Foreskin keratinocyte (primary cell): Measurements from ENCODE around the gene IL36G.

- RAMPAGE, total RNA: no peak
Observed at GRCh38 chr2:112977684-112978161, at the start of gene IL36G. Gene IL36G (plus strand): TSS chr2:112978006.

GRCh38 chr2:113127730-113128238, 386 bp downstream of the IL1RN start:
- RAMPAGE, total RNA: no peak

- RAMPAGE, total RNA: no peak
Observed at GRCh38 chr2:113180339-113180818, 6.6 kb downstream of the PSD4 start.

DNA sequence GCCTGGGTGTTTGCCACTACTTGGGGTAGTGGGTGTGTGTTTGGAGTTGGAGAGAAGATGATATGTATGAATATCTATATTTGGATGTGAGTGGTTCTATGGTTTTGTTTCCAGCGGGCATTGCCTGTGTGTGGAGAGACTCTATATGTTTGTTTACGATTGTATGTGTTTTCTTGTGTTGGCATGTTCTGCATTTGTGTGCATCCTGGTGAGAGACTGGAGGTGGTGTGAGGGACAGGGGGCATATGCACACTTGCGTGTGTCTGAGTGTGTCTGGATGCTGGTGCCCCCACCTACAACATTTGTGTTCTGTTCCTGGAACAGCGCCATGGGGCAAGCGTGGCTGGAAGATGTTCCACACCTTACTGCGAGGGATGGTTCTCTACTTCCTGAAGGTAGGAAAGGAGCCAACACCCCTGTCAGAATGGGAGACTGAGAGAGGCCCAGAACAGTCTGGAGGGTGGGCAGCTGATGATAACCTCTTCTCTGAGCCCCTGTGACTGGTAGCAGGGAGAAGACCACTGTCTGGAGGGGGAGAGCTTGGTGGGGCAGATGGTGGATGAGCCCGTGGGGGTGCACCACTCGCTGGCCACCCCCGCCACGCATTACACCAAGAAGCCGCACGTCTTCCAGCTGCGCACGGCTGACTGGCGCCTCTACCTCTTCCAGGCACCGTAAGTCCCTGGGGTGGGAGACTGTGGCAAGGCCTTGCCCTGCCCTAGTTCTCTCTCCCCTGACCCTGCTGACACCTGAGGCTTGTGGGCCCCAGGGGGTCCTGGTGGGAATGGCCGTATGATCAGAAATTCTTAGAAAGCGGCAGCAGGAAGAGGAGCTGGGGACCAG, 23.7 kb downstream of the PSD4 start:
- RAMPAGE, total RNA: no peak

- RAMPAGE, total RNA: no peak
Observed at GRCh38 chr2:113218947-113219368, 45.2 kb downstream of the PSD4 start.

DNA sequence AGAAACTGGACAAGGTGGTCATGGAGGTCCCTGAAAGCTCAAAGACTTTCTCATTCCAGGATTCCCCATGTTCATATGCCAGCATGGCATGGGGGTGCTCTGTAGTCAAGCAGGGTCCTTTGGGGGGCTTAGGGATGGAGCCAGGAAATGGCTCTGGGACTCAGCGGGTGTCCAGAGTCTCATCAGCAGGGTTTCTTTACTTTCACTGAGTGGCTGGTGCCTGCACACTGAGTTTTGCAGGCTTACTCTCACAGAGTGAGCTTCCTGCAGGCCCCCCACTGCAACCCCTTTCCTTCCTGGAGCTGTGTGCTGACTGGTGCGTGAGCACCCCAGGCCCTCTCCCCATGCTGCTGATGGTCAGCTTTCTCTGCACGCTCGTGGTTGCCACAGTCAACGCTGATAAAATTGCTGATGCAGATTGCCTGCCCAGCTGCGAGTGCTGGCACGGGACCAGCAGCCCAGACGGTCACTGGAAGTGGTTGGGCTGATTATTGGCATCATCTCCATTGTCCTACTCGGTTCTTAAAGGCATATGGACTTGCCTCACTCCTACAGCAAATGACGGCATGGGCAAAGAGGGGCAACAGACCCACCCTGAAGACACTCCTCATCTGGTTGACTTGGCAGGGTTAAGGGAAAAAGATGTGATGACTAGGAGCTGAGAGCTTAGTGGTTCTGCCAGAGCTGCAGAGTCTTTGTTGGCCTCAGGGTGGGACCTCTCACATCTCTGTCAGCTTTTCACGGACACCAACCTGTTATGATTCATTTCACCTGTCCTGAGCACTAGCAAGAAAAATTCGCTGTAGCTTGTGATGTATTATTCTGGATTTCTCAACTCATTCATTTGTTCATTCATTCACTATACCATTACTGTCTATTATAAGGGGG, 38.6 kb downstream of the PAX8 start:
- RAMPAGE, total RNA: no peak

- RAMPAGE, total RNA: no peak
Observed at GRCh38 chr2:113254562-113255079, 24.1 kb downstream of the PAX8 start.

DNA sequence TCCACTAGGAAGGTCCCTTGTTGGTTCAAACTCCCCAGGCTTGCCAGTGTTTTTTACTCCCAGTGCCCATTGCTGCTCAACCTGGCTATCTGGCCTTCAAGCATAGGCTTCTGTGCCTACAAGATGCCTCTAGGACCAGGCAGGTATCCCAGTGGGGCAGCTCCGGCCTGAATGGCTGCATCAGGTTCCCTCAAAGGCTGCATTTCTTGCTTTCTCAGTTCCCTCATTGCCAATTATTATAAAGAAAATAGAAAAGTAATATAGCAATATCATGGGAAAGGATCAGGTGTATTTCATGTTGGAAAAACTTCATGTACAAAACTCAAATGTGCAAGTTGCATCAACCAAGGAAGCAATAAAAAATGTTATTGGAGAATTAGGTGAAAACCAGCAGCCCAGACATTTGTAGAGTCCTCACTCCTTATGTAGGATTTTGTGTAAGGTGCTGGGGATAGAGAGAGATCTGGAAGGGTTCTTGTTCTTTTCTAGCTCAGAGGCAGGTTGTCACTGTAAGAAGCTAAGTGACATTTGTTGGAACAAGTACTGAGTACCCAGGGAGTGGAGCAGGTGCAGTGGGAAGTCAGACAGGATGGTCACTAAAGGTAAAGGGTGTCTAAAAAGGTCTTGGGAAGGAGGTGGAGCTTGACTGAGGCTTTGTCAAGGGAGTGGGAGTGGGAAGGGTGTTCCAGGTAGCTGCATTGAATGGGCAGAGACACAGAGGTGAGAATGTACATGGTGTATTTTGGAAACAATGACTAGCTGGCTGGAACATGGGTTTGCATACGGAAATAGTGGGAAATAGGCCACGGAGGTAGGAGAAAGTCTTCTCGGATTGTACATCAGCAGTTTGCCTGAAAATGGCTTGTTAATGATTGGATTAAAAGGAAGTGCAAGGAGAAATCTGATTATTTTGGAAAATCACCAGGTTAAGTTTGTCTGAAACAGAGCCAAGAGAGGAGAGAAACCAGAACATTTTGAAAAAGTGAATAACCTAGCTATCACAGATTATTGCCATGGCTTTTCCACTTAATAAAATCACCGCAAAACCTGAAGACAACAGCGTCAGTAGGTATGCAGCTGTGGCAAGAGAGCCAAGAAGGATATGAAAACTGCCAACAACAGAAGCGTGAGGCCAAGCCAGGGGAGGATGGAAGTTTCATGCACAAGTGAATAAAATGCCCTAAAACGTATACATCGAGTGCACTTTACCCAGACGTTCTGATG, 14.2 kb downstream of the PAX8 start:
- RAMPAGE, total RNA: no peak

GRCh38 chr2:113406163-113406575, 31.3 kb upstream of the ZNG1B start:
- RAMPAGE, total RNA: no peak

DNA sequence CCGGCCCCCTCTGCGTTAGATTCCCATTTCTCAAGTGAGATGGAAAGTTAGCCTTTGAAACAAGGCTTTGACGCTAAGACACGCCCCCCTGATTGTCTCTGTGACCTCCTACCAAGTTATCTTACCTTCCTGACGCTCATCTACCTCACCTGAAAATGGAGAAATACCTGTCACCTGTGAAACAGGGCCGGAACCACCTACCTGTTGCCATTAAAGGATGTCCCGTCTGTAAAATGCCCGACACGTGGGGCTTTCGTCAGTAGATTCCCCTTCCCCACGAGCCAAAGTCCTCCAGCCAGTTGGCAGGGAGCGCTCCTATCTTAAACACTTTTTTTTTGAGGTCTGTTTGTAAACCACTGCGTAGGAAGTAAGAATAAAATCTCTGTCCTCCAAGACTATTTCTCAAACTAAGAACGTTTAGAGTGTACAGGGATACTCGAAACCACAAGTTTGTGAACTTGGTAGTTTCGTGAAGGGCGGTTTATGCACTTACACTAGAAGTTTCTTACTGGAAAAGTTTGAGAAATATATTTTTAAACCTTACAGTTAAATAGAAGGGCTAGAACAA, 797 bp downstream of the ZNG1B start:
- RAMPAGE, total RNA: no peak

GRCh38 chr2:113490035-113490458, 8.4 kb upstream of the FOXD4L1 start:
- RAMPAGE, total RNA: no peak

DNA sequence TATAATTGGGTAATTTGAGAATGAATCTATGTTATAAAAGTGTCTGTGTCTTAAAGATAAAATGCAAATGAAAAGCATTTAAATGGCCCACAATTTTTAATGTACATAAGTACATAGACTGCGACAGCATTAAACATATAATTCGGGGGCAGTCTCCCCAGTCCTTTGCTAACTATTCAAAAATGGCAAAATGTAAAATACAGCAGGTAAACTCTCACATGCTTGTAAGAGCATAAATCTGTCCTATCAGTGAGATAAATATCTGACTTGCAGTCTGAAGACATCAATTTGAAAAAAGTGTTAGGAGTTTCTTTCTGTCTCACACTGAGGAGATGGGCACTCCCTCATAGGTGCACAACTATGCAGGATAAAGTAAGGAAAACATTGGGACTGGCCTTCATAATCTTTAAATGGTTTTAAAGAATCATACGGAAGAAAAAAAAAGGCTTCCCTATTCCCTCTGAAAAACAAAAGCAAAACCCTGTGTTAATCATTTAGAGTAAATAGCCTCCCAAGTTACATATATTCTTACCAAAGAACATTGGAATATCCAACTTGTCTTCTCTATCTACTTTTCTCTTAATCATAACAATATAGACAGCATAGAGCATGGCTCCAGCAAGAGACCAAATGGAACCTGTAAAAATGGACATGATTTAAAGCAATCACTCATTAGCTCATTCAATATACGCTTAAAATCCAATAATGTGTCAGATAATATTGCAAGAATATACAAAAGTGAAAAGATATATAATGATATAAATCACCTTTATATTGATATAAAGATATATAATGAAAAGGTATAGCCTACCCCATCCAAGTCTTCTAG, 27.4 kb downstream of the SLC35F5 start:
- RAMPAGE, total RNA: no peak

DNA sequence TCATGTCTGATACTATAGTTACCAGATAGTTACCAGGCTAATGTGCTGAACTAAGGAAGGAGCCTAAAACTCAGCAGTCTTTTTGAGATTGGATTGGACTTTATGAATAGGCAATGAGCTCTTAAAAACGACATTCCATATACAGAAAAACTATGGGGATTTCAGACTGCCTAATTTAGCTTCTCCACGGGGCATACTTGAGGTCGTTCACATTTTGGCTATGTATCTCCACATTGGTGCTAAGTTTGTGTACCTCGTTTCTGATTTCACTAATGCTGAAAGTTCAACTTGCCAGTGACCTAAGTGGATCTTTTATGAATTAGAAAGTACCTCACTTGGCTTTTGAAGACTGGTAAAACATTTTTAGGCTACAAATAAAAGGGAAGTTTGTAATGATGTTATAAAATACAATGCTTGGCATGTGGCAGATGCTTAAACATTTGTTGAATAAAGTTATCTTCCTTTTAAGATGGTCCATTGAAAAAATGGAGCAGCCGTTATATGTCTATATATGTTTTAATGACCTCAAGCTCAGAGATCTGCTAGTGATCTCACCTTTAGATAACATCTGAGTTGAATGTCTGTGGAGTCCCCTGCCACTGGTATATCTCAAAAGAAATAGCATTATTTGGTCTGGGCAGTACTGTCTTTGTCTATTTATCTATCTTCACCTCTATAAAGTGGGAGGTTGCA, 73.5 kb downstream of the ACTR3 start:
- RAMPAGE, total RNA: no peak

DNA sequence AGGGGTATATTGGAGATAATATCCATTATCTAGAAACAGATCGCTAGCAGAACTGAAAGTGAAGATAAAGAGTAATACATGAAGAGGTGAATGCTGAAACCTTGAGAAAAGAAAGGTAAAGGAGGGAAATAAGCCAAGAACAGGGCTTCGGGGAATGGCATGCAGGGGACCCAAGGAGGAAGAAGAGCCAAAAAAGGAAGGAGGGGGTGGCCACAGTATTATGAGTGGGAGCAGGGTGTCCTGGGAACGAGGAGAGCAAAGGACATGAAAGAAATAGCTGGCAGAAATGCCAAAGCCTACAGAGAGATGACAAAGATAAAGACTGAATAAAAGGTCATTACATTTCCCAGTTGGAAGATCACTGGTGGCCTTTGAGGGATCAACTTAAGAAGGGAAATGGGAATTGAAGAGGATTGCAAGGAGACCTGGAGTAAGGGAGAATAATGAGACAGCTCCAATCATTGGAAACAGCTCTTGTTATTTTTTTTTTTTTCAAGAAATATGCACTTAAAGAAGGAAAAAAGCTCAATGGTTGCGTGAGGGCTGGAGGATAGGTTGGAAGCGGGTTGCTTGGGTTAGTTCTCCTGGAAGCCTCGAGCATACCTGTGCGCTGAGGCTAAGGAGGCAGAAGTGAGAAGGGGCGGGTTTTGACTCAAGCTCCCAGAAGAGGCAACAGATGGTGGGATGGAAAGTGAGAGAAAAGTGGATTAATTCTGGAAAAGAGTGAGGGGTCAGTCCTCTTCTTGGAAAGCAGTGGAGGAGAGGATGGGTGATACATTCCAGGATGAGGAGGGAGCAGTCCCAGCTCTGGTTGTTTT, 83.1 kb downstream of the ACTR3 start:
- RAMPAGE, total RNA: no peak

DNA sequence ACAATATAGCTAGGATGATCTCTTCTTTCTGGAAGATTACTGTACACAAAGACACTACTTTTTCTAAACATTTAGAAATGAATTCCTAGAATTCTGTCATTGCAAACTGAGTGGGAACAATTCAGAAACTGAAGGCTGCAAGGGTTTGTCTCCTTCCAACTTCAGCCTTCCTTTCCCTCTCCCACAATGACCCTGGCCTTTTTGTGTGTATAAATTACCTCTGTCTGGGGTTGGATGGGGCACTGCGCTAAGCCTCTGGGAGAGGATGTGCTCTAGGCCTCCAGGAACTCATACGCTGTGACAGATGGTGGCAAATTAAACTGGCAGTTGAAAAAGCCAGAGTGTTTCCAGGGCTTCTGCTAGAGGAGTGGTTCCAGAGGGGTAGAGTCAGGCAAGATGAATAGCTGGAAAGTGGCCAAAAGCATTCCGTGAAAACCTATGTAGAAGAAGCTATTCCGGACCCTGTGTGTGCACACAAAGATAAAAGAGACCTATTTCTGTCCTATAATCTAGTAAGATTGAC, 84.7 kb downstream of the ACTR3 start:
- RAMPAGE, total RNA: no peak

DNA sequence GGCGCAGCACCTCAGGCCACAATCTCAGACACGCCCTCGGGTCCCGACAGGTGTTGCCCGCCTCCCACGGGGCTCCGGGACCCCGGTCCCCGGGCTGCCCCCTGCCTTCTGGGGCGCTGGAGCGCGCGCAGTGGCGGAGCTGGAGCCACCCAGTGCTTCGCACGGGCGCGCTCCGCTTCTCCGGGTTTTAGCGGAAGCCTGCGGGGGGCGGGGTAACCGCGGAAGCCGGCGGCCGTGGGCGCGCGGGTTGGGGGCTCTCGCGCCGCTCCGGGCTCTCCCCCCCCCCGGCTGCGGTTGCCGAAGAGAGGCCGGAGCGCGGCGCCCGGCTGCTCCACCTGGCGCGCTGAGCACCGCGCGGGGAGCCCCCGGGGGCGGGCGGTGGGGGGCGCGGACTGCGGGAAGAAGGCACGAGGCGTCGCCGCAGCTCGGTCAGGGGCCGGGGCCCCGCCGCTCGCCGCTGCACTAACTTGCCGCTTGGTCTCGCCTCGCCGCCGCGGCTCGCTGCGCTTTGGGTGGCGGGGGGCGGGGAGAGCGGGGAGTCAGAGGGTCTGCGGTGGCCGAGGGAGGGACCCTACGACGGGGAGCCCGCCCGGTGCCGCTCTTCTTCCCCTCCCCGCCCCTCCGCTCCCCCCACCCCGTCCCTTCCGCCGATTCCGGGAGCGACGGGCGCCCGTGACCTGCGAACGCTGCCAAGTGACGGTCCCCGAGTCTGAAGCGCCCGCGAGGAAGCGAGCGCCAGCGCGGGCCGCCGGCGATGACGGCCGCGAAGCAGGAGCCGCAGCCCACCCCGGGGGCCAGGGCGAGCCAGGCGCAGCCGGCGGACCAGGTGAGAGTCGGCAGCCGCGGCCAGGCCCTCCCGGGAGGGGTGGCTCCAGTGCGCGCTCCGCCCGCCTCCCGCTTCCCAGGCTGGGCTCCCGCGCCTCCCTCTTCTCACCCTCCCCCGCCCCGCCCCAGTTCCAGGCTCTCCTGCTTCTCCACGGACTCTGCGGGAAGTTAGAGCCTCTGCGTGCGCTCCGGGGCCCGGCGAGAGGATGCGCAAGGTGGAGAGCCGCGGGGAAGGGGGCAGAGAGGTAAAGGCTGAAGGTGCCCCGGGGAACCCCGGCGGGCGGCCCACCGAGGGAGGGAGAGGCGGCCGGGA, 719.1 kb downstream of the DPP10 start:
- RAMPAGE, total RNA: no peak

DNA sequence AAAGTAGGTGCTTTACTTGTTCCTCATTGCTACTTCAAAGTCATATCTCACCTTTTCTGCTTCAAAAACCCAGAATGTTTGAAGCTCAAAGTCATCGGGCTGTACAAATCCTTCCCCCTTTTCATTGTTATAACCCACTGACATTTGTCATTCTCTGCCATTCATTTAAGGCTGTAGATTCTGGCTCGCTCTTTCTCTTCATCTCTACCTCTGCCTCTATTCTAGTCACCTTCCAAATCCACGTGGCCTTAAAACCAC, 1119.6 kb downstream of the DPP10 start:
- RAMPAGE, total RNA: no peak

- RAMPAGE, total RNA: no peak
Observed at GRCh38 chr2:118000472-118001096, 13.3 kb downstream of the CCDC93 start.

DNA sequence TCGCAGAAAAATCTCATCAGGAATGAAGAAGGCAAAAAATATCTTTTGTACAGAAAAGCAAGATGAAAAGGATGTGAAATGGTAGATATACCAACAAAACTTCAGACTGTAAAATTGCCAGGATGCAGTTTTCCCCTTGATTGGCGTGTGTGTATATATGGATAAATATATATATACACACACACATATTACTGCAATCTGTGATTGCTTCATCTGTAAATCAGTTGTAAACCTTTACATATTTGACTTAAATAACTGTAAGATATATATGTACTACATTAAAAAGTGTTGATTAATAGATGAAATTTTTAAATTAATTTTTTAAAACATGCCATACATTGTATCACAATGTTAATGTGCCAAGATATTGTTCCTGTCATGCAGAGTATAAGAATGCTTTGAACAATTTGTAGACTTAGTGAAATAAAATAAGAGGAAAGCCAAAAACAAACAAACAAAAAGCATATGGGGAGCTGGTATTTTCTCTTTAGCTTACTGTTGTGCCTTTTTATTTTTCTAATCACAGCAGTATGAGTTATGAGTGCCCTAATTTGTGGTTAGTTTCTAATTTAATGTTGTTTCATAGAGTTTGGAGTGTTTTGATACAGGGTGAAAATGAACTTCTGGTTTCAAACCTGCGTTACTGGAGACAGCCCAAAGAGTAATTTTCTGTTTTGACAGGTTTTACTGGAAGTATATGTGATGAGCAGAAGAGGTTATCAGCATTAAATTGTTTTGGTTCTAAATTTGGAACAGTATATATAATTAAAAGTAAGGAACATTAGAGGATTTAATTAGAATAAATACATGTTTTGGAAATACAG, 20.2 kb downstream of the INSIG2 start:
- RAMPAGE, total RNA: no peak

DNA sequence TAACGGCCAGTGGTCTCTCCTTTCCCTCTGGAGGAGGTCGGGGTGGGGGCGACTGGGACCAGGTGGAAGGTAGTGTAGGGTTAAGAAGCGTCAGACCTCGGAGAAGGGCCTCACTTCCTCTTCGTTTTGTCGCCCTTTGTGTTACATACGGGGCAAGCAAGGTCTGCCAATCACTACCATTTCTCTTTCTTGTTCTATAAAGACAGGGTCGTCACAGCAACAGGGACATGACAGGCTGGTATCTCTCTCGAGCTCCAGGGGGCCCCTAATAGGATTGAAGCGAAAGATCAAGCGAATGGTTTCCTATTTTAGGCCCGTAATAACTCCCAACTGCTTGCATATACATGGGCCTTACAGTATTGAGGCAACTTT, 136.7 kb downstream of the INSIG2 start:
- RAMPAGE, total RNA: no peak